Gallbladder (tissue), 1 donor: Measurements from ENCODE around the gene GRIN2B.

DNA sequence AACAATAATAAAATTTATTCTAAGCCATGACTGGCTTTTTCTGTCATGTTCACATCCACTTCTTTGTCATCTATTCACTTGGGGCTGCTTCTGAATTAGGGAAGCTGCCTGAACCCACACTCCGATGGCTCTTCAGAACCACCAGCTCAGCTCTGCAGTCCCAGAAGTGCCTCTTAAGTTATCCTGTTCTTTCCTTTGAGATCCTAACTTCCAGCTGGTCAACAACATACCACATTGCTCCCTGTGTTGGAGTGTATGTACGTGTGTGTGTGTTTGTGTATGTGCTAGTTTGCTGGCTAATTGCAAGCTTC is 1.1 kb downstream of the GSG1 start:
- PRO-cap, result bidirectional peak, plus-strand start at position 193 of the sequence, minus-strand start at position 154 of the sequence

- PRO-cap, result no peak
Observed at GRCh38 chr12:13171766-13172249, 24.7 kb upstream of the EMP1 start.

GRCh38 chr12:13195773-13196307 is 686 bp upstream of the EMP1 start:
- PRO-cap, result no peak

- PRO-cap, result no peak
Observed at GRCh38 chr12:13197022-13197764, 667 bp downstream of the EMP1 start.

DNA sequence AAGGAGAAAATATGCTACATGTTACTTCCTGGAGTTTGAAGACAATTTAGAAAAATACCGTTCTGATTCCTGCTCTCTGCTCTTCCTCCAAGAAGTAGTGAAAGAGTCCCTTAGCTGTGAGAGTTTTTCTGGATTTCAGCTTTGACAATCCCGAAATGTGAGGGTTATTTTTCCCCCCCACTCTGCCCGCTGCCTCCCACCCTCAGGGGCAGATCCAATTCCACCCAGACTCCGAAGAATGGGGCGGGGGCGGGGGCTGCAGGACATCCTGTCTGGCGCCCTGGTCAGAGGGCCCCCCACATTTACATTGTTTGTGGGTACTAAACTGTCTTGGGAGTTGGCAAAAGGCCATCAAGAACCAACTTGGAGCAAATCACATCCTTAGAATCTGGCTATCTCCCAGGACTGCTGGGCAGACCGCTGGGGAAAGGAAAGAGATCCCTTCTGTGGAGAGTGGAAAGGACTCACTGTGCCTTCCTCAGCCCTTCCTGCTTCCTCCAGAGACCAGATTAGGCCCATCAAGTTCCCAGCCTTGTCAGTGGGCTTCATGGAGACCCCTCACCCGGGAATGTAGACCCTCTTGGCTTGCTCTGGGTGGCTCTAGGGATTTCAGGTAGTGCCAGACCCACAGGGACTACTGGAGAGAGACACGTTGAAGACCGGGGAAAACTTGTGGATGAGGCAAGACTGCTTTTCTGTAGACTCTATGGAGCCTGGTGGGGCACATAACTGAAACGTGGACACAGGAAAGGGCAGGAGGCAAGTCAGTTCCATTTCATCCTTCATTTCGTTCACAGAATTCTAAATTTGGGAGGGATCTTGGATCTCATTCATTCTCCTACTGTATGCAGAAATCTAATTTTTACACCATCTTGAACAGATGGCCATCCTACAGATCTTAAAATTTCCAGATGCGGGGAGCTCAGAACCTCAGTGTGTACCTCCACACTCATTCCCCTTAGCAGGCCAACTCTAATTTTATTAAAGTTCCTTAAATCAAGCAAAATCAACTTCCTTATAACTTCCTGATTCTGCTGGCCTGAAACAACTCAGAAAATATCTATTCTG is 2.6 kb downstream of the EMP1 start:
- PRO-cap, result no peak

DNA sequence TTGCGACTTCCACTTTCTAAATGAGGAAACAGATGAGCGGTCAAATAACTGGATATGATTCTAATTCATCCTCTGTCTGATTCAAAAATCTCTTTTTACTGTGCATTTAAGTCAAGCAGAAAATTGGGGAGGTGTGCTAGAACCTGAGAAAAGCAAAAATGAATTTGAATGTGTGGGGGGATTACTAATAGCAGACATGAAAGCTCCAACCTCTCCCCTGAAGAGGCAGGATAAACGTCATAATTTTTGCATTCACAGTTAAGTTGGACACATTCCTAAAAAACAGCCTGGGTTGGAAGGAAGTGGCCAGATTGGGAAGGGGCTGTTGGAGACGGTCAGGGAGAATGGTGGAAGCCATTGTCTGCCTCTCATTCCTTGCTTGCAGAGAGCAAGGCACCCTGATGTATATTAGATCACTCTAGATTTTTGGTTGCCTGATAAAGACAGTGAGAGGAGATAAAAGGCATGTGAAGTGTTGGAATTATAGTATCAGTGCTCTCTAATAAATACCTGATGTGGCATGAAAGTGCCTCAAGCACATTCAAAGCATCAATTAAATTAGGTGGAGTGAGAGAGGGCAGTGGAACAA is 13.2 kb downstream of the EMP1 start:
- PRO-cap, result no peak

- PRO-cap, result unidirectional peak, plus-strand start at chr12:13212007
Observed at GRCh38 chr12:13211519-13212206, 15.1 kb downstream of the EMP1 start.

- PRO-cap, result no peak
Observed at GRCh38 chr12:13218014-13219080, 21.8 kb downstream of the EMP1 start.

- PRO-cap, result no peak
Observed at GRCh38 chr12:13362078-13362416, 165.5 kb downstream of the EMP1 start.

GRCh38 chr12:13441012-13441259 is 244.4 kb downstream of the EMP1 start:
- PRO-cap, result no peak

DNA sequence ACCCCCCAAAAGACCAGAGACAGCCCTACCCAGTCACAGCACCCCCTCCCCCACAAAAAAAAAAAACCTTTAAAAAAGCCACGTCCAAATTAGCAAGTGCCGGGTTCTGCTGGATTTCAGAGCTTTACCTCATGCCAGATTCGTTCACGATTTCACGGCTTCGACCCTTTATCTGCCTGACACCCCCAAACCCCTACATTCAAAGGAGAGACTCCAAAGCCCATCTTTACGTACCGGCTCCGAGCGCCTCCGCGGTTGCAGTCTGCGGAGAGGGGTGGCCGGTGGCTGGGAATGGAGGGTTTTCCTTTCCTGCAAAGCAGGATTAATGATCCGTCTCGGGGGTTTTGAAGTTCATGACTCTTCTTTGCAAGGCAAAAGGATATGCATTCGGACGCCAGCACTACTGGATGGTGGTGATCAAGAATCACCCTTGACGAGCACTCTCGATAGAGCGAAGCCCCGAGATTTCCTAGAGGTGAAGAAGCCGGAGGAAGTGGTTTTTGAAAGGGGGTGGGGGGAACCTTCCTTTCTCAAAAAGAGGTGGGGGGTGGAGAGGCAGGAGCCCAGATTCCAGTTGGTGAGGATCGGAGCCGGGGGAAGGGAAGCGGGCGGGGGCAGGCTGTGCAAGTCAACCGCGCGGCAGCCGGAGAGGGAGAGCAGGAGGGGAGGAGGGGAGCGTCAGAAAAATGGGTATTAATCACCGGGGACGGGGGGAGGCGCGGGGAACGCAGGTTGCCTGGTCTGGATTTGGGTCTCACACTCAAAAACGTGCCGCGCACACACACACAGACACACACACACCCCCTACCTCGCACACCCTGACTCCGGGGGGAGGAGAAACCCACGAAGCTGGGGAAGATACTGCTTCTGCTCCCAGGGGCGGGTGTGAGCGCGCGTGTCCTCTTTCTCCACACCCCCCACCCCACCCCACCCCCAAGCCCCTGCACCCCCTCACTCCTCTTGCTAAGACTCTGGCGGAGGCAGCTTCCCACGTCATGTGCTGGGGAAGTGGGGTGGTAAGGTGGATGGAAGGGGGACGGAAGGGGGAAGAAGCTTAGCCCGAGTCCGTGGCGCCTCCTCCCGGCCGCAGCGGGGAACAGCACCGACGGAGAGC is at the start of gene GRIN2B:
GRIN2B (minus strand) TSS at position 495 of the 1,114 bp plus-strand sequence.
- PRO-cap, result no peak

DNA sequence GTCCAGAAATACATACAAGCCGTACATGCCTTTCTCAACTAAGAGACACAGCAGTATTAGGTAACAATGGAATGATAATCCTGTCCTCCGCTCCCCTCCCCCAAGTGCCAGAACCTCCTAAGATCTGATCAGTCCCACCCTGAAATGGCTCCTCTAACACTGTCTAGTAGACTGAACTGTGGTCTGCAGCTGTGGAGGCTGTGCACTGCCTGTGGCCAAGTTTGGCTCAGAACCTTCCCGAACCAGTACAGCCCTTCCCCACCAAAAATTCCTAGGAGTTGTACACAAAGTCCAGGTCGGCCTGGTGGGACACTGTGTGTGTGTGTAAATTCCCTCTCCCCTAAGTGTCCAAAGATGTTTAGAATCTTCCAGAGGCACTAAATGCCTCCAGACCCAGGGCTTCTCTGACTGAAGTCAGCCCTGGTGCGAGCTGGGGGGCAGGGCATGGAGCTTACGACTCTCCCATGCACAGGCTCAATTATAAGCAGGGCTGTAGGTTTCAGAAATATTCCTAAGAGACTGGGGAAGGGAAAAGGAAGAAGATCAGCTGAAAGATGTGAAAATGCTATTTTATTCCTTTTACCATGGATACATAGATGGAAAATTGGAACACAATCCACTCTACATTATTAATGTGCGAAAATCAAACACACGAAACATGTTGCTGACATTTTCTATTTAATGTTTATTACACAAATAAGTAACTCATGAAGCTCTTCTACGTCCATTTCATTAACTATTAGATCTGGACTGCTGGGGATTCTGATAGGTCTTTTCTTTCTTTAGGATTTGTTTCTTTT is 106.9 kb upstream of the ATF7IP start:
- PRO-cap, result no peak

DNA sequence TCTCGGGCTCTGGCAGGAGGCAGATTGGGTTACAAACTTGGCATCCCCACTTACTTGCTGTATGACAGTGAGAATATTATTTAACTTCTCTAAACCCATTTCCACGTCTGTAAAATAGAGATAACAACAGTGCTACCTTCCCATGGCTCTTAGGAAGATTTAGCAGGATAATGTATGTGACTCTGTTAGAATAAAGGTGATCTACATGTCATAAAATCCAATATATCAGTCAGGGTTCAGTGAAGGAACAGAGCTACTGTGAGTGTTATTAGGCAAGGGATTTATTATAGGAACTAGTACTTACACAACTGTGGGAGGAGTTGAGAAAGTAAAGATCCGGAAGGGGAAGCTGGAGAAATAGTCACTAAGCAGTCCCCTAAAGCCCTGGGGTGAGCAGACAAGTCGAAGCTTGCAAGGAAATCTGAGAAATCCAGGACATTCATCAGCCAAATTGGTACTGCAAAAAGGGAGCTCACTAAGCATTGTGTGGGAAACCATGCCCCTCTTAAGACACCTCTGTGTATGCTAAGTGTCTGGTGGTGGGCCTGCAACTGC is 92.0 kb upstream of the ATF7IP start:
- PRO-cap, result no peak

DNA sequence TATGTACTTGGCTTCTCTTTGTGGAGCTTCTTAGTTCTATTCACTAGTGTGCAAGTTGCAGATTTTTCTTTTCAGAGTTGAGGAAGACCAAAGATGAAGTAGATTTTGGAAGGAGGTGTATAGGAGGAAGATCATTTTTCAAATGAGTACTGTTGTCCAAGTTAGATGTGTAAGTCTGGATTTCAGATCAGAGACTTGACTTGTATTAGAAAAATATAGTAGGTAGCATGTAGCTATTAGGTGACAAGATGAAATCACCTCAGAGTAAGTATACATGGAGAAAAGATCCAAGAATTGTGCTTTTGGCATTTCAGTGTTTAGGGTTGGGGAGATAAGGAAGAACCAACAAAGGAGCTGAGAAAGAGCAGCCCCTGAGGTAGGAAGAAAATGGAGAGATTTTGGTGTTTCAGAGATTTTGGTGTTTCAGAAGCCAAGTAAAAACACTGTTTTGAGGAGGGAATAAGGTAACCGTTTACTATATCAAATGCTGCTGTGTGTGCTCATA is 64.3 kb downstream of the ATF7IP start:
- PRO-cap, result no peak

DNA sequence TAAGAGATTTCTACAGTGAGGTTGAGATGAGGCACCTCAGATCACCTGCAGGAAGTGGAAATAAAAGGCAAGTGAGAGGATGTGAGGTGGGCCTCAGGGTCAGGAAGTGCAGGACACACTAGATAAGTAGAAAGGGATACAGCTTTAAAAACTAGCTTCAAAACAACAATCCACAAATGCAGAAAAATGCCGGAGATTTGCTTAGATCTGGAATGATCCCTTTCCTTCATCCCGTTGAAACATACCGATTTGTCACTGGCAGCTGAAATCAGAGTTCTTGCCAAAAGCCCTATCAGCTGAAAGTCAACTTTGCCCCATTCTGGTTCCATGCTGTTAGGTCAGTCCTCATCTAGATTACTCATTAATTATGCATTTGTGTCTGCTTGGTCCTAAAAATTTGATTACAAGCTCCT is 6.6 kb downstream of the PLBD1 start:
- PRO-cap, result no peak

- PRO-cap, result no peak
Observed at GRCh38 chr12:14768450-14769275, 2.3 kb downstream of the H4C16 start.

- PRO-cap, result no peak
Observed at GRCh38 chr12:14941481-14942999, 3.7 kb upstream of the ERP27 start.

DNA sequence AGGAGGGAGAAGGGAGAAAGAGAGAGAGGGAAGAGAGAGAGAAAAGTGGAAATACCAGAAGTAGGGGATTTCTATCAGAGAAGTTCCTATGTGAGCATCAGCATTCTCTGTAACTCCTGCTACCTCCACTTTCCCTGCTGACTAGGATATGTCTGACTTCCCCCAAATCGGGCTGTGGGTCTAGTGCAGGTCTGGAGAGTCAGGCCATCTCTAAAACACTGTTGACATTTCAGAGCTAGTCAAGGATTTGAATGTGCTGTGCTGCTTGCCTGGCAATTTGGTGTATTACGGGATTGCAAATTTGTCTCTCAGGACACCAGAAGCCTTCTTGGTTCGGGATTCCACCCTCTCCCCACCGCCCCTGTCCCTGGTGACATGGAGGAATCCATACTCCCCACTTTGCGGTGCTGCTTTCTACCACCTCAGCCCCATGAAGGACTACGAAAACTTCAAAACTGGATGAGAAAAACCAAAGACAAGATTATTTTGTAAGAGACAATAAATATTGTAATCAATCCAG is 3.5 kb downstream of the ARHGDIB start:
- PRO-cap, result no peak

GRCh38 chr12:14968526-14968813 is 4.4 kb upstream of the PDE6H start:
- PRO-cap, result no peak

- PRO-cap, result no peak
Observed at GRCh38 chr12:15215204-15215744, 5.9 kb downstream of the RERG start.